Testis (tissue), 5 donors: ENCODE measurements around a stretch of chr3.

DNA sequence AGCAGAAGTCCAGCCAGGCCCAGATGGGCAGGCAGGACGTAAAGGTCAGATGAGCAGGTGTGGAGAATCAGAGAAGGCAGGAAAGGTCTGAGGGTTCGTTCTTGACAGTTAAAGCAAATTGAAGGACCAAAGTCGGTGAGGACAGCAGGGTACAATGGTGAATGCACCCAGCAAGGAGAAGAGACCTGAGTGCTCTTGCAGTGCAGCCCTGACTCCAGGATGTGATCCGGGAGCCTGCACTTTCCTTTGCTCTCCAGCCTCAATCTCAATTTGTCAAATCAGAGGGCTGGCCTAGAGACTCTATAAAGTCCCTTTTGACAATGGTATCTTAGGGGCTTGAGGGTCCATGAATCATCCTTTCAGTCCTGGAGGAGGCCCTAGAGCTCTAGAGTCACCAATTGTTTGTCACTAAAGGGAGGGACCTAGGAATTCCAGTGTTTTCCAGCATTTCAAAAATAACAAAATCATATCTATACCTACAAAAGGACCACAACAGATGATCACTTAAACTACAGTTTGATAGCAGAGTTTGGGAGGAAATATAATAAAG is 9.3 kb downstream of the TIMP4 start:
- PRO-cap, 3 experiments, result no peak in any of the 3 experiments
- RAMPAGE, long total RNA, 2 experiments, result no peak in any of the 2 experiments
- RRBS, result no CpG with 5 or more reads among the region's 4 CpGs

GRCh38 chr3:12239431-12239630 is 49.5 kb upstream of the PPARG start:
- PRO-cap, 3 experiments, result no peak in any of the 3 experiments
- RAMPAGE, long total RNA, 2 experiments, result no peak in any of the 2 experiments
- RRBS, result no CpG with 5 or more reads among the region's 4 CpGs

- PRO-cap, 3 experiments, result no peak in any of the 3 experiments
- RAMPAGE, long total RNA, 2 experiments, result no peak in any of the 2 experiments
- RRBS, result no CpG with 5 or more reads among the region's 7 CpGs
Observed at GRCh38 chr3:12351204-12351743, 62.4 kb downstream of the PPARG start.

- PRO-cap, 3 experiments, result no peak in any of the 3 experiments
- RAMPAGE, long total RNA, 2 experiments, result no peak in any of the 2 experiments
- RRBS, result no CpG with 5 or more reads among the region's 4 CpGs
Observed at GRCh38 chr3:12513704-12514415, 29.6 kb downstream of the TSEN2 start.

- PRO-cap, 3 experiments, result peak in 2 of 3 experiments; most common minus-strand start chr3:12664719 (in 2)
- RAMPAGE, long total RNA, 2 experiments, result no peak in any of the 2 experiments
- RRBS, result 2% methylated on average over 2 of the region's 4 CpGs
Observed at GRCh38 chr3:12664661-12664790, 609 bp upstream of the RAF1 start.

GRCh38 chr3:12676624-12676942 is 12.7 kb upstream of the RAF1 start:
- PRO-cap, 3 experiments, result no peak in any of the 3 experiments
- RAMPAGE, long total RNA, 2 experiments, result no peak in any of the 2 experiments
- RRBS, result no CpG with 5 or more reads among the region's 5 CpGs

- PRO-cap, 3 experiments, result no peak in any of the 3 experiments
- RAMPAGE, long total RNA, 2 experiments, result no peak in any of the 2 experiments
- RRBS, result no CpG with 5 or more reads among the region's 11 CpGs
Observed at GRCh38 chr3:12835319-12836361, 5.7 kb downstream of the RPL32 start.

GRCh38 chr3:12868381-12868912 is 27.1 kb upstream of the RPL32 start:
- PRO-cap, 3 experiments, result peak in 1 of 3 experiments; most common minus-strand start chr3:12868753 (in 1)
- RAMPAGE, long total RNA, 2 experiments, result no peak in any of the 2 experiments
- RRBS, result no CpG with 5 or more reads among the region's 23 CpGs

DNA sequence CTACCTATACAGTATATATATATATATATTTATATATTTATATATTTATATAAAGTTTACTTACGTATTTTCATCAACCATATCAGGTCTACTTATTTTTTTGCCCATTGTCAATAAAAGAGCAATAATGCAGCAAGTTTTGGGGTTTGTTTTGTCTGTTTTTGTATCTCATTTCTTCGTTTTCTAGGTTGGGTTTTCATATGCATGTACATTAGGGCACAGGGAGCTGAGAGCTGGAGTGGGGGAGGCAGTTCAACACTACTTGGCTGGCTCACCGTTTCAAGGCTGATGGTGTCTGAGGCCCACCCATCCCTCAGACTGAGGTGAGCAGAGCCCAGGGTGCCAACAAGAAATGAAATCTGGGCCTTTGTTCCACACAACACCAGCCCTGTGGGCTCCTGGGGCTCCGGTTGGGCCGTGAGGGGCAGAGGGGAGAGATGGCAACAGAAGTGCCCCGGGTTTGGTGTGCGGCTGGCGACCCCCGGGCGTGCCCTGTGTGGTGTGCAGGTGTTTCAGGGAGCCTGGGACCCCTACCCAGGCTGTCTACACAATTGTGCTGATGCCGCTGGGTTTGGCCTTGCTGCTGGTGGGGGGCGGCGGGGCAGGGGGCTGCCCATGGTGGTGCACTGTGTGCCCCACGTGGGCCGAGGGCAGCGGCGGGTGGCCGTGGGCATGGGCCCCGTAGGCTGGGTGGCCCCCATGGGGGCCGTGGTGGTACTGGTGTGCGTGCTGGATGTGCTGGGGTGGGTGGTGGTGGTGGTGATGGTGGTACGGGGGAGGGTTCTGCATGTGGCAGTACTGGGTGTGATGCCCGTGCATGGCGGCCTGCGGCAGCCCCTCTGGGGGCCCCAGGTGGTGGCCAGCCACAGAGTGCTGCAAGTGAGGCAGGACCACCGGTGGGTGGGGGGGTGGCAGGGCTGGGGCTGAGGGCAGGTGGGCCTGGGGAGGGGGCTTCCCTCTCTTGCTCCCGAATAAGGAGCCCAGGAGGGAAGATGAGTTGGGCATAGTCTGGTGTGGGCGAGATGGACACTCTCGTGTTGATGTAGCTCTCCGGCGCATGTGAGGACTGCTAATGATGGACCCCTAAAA is 59.4 kb upstream of the RPL32 start:
- PRO-cap, 3 experiments, result no peak in any of the 3 experiments
- RAMPAGE, long total RNA, 2 experiments, result no peak in any of the 2 experiments
- RRBS, result 97% methylated on average over 3 of the region's 31 CpGs

- PRO-cap, 3 experiments, result no peak in any of the 3 experiments
- RAMPAGE, long total RNA, 2 experiments, result no peak in any of the 2 experiments
- RRBS, result no CpG with 5 or more reads among the region's 19 CpGs
Observed at GRCh38 chr3:12913311-12913973, 72.1 kb upstream of the RPL32 start.

DNA sequence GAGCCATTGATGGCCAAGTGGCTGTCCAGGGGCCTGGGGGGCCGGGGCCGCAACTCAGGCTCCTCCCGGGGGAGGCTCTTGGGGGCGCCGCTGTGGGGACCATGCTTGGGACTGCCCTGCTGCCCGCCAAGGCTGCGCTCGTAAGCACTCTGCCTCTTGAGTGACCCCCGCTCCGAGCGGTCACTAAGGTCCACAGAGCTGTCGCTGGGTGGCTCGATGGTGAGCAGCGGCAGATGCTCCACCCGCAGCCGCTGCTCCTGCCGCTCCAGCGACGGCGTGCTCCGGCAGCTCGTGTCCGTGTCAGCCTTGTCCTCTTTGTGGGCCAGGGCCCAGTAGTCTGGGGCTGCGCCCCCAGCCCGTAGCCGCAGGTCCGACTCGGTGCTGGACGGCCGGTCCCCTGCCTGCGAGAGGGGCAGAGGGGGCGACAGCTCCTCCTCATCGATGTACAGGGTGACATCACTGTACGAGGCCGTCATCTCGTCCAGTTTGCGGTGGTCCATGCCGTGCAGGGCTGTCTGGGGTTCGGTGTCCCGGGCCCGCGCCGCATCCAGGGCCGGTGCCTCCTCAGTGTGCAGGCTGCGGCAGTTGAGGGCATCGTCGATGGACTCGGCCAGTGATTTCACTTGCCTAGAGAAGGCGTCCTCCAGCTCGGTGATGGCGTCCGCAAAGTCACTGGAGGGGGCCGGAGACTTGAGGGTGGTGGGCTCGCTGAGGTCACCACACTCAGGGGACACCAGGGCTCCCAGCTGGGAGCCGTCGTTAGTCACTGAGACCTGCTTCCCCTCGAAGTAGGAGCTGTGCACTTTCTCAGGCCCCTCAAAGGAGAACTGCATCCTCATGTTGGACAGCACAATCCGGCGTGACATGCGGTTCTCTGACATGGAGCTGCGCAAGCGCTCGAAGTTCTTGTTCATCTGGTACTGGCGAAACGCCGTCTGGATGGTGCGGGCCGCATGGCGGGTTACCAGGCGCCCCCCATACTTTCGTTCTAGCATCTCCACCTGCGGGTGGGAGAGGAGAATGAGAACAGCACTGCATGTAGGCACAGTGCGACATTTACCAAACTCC is 94.7 kb upstream of the RPL32 start:
- PRO-cap, 3 experiments, result no peak in any of the 3 experiments
- RAMPAGE, long total RNA, 2 experiments, result no peak in any of the 2 experiments
- RRBS, result 90% methylated on average over 4 of the region's 73 CpGs

- PRO-cap, 3 experiments, result peak in 1 of 3 experiments; most common plus-strand start chr3:12938703 (in 1); most common minus-strand start chr3:12938531 (in 1)
- RAMPAGE, long total RNA, 2 experiments, result no peak in any of the 2 experiments
- RRBS, result no CpG with 5 or more reads among the region's 16 CpGs
Observed at GRCh38 chr3:12938206-12938916, 97.0 kb upstream of the RPL32 start.

- PRO-cap, 3 experiments, result no peak in any of the 3 experiments
- RAMPAGE, long total RNA, 2 experiments, result no peak in any of the 2 experiments
- RRBS, result no CpG with 5 or more reads among the region's 12 CpGs
Observed at GRCh38 chr3:12956035-12956669, 114.8 kb upstream of the RPL32 start.

DNA sequence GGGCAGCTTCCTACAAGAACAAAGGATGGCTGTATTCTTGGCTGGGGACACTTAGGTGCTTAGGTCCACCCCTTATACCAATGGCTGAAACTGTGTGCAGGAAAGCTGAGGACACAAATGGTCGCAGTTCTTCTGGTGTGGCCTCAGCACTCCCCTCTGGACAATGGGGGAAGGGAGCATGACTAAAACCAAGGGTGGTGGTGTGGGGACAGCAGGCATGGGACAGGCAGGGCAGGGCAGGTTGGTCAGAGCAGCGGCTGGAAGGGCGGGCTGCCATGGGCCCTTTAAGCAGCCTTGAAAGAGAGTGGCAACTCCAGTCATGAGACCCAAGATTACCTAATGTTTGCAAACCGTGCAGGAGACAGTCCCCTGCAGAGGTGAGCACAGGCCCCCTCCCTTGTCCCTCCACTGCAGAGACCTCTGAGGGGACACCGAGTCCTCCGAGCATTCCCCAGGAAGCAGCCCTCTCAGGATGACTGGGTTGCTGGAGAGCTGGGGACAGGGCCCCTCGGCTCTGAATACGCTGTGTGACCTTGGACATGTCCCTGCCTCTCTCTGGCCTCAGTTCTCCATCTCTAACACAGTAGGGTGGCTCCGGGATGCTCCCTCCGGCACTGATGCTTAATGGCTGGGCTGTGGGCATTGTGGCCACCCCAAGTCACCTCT is 81.4 kb downstream of the IQSEC1 start:
- PRO-cap, 3 experiments, result no peak in any of the 3 experiments
- RAMPAGE, long total RNA, 2 experiments, result no peak in any of the 2 experiments
- RRBS, result no CpG with 5 or more reads among the region's 10 CpGs

- PRO-cap, 3 experiments, result peak in 3 of 3 experiments; most common plus-strand start chr3:13015705 (in 3); most common minus-strand start chr3:13015681 (in 3)
- RAMPAGE, long total RNA, 2 experiments, result no peak in any of the 2 experiments
- RRBS, result 89% methylated on average over 3 of the region's 19 CpGs
Observed at GRCh38 chr3:13015151-13015837, 57.9 kb downstream of the IQSEC1 start.

DNA sequence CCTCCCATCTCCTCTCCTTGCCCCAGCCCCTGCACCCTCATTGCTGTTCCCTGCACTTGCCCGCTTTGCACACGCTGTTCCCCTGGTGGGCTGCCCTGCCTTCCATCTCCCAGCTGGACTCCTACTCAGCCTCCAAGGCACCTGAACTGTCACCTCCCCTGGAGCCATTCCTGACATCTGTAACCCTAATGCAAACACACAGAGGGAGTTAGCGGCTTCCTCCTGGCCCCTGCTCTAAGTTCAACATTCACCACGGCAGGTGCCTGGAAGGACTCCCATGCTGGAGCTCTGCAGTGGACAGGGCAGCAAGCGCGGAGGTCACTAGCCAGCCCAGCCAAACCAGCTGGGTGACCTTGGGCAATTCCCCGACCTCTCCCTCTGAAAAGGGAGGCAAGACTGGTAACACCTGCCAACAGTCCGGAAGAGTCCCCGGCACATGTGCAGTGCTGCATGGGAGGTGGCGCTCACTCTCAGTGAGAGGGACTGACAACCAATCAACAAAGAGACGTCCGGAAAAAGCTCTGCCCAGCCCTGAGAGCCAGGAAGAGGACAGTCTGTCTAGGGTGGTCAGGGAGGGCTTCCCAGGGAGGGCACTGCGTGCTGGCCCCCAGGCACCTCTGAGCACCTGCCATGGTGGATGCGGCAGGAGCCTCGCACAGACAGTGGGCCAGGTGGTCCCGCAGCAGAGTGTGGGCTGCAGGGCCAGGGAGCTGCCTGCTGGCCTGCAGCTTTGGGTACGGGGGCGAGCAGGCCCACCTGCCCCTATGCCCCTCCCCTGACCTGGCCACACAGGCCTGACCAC is 39.0 kb upstream of the IQSEC1 start:
- PRO-cap, 3 experiments, result no peak in any of the 3 experiments
- RAMPAGE, long total RNA, 2 experiments, result no peak in any of the 2 experiments
- RRBS, result 66% methylated on average over 4 of the region's 18 CpGs

- PRO-cap, 3 experiments, result no peak in any of the 3 experiments
- RAMPAGE, long total RNA, 2 experiments, result no peak in any of the 2 experiments
- RRBS, result no CpG with 5 or more reads among the region's 4 CpGs
Observed at GRCh38 chr3:13262476-13262740, 157.7 kb downstream of the NUP210 start.

GRCh38 chr3:13277867-13278261 is 142.3 kb downstream of the NUP210 start:
- PRO-cap, 3 experiments, result peak in 1 of 3 experiments; most common plus-strand start chr3:13278194 (in 1); most common minus-strand start chr3:13278119 (in 1)
- RAMPAGE, long total RNA, 2 experiments, result no peak in any of the 2 experiments
- RRBS, result 83% methylated on average over 1 of the region's 12 CpGs

DNA sequence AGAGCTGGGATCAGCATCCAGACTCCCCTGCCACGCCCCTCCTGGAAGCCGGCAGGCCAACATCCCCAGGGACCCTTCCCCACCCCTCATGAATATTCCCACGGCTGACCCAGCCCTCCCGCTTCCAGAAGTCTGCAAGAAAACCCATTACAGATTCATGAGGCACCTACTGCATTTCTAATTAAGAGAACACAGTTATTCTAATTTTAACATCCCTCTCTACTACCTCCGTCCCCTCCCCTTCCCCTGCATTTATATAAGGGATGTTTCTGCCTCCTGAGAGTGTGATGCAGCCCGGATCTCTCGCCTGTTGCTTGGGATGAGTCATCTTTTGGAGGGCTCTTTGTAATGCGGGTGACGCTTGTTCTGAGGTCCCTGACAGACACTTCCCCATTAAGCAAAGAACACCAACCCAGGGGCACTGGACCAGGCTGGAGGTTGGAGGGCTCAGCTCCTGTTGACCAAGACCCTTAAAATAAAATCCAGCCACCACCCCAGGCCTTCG is 118.7 kb downstream of the NUP210 start:
- PRO-cap, 3 experiments, result no peak in any of the 3 experiments
- RAMPAGE, long total RNA, 2 experiments, result no peak in any of the 2 experiments
- RRBS, result no CpG with 5 or more reads among the region's 10 CpGs

- PRO-cap, 3 experiments, result peak in 3 of 3 experiments; most common plus-strand start chr3:13451983 (in 3); most common minus-strand start chr3:13451787 (in 3)
- RAMPAGE, long total RNA, 2 experiments, result start-site peak on the minus strand in 2 of 2 experiments, at chr3:13451797-13451870 at its widest, 9 to 10 reads per replicate
- RRBS, result 0% methylated on average over 3 of the region's 39 CpGs
Observed at GRCh38 chr3:13451531-13452382, 28.3 kb upstream of the HDAC11 start.